Bronchus fibroblast of lung (primary cell): ENCODE measurements around a stretch of chr10.

- RAMPAGE, long total RNA: no peak
Measured at GRCh38 chr10:71858169-71858662, 7.2 kb upstream of the PSAP start.

DNA sequence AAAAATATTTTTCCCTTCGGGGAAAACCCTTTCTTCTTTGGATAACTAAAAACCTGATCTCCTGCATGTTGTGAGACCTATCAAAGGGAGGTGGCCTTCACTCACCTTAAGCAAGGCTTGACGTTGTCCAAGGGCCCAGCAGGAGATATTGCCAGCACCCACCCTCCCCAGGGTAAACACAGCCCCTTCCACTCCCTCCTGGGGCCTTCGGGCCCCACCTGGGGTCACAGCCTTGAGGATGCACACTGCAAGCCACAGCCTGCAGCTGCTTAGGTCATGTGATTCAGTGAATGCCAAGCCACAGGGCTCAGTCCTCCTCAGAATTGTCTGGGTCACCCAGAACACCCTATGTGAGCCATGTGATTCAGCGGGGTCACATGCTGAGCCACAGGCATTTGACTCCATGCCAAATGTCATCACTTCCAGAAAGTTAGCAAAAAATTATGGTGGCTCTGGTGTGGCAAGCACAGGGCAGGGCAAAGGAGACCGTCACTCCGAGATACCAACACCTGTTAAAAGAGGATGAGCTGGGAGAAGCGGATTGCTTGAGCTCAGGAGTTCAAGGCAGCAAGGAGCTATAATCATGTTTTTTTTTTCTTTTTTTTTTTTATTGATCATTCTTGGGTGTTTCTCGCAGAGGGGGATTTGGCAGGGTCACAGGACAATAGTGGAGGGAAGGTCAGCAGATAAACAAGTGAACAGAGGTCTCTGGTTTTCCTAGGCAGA is 17.2 kb upstream of the PSAP start:
- RAMPAGE, long total RNA: no peak

DNA sequence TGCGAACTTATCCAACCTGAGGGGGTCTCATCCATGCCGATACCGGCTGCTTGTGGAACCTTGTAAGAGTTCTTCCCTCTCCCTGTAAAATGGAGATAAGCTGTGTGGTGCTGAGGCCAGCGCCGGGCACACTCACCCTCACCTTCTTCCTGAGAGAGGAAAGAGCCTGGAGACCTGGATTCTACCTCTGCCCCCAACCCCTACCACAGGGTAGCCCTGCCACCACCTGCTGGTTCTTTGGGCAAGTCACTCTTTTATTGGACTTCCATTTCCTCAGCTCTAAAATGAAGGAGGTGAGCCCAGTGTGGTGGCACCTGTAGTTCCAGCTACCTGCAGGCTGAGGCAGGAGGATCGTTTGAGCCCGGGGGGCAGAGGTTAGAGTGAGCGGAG is 38.4 kb upstream of the PSAP start:
- RAMPAGE, long total RNA: no peak

DNA sequence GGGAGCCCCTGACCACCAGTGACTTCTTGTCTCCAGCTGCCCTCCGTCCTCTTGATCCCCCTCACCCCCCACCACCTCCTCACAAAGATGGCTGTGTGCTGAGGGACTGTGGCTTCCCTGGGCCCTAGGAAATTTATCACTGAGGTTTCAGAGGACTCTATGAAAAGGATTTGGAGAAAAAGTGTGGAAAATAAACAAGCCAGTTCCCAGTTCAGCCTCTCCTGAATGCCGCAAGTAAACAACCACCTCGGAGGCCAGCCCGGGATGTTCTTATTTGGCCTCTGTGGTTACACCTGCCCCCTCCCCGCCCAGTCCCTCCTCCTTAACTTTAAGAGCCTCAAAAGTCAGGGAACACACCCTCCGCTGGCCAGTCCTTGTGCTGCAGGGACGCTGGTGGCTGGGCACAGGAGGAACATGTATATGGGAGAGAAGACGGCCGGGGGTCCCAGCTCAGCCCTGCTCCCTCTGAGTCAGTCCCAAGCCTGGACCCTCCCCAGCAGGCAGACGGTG is 6.0 kb downstream of the CHST3 start:
- RAMPAGE, long total RNA: no peak

GRCh38 chr10:72061782-72062573 is 26.4 kb downstream of the SPOCK2 start:
- RAMPAGE, long total RNA: no peak

DNA sequence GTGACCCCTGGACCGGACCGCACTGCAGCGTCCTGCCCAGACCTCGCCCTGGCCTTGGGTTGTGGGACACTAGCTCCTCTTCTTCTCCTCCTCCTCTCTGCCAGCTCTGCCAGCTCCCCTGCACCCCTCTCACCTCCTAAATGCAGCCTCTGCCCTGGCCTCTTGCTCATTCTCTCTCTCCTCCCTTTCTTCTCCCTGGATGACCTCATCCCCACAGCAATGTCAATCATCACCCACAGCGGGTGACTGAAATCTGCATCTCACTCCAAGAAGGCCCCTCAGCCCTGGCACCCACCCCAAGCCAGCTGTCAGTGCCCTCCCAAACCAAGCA is 19.3 kb downstream of the SPOCK2 start:
- RAMPAGE, long total RNA: no peak

- RAMPAGE, long total RNA: no peak
Measured at GRCh38 chr10:72077594-72077894, 10.8 kb downstream of the SPOCK2 start.

GRCh38 chr10:72097683-72098444 is 9.5 kb upstream of the SPOCK2 start:
- RAMPAGE, long total RNA: no peak

DNA sequence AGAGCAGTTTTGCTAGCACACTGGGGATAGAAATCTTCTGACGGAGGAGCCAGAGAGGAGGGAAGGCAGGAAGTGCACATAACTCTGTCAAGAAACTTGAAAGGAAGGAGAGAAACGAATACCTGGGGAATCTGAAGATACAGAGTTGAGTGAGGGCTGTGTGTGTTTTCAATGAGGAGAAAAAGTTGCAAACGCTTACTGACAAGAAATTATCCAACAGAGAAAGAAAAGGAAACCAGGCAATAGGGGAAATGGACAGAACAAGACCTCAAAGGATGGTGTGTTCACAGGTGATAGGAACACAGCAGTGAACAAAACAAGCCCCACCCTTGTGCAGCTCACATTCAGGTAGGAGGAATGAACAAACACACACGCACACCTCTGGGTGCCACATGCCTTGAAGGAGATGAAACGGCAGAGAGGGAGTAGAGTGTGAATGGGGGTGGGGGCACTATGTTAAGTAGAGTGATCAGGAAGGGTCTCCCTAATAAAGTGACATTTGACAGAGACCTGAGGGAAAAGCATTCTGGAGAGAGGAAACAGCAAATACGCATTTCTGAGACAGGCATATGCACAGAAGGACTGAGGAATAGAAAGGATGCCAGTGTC is 46.7 kb upstream of the SPOCK2 start:
- RAMPAGE, long total RNA: no peak

DNA sequence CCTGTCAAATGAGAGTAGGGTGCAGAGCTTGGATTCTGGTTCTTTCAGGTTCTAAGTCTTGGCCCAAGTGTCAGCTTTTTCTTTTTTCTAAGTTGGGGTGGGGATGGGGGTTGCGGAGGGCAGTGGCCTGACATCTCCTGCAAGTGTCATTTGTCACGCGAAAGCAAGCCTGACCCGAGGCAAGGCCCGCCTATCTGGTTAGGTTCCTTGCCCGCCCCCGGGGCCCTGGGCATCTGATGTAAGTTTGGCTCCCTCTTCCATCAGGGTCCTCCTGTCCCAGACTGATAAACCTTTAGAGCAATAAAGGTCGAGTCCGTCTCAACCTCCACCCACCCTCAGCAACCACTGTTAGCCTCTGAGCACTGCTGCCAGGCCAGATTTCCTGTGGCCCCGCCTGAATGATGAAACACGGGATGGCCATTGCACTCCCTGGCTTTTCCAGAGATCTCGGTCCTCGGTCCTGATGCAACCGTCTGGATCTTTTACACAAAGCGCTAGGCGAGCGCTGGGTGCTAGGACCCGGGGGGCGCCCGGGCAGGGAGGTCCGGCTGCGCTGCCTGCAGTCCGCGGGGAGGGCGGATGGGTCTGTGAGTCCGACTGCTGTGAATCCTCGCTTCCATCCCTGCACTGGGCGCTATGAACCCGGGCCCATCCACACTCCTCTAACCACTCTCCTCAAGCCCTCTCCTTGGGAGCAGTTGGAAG is 1.1 kb upstream of the DDIT4 start:
- RAMPAGE, long total RNA: no peak

- RAMPAGE, long total RNA: no peak
Measured at GRCh38 chr10:72278376-72279135, 4.8 kb downstream of the DDIT4 start.

- RAMPAGE, long total RNA: no peak
Measured at GRCh38 chr10:72523693-72524329, 102.1 kb downstream of the MICU1 start.

DNA sequence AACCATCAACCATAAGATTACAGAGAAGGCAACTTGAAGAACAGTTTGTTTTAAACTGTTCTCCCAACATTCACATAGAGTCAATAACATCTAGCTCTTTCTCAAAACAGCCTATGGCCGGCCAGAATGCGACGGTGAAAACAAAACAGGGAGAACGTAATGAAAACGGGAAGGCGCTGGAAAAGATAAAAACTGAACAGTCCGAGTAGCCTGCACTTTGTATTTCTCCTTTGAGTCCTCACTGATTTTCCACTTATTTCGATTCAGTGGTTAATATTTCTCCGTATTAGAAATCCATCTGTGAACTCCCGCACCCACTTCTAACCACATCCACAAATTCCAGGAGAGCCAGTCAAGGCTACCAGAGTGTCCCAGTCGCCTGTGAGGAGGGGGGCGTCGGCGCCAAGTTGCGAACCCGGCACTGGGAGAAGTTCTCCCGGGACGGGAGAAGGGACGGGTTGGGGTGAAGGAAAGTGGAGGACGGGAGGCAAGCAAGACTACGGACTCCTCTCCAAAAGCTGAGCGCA is 500 bp downstream of the MICU1 start:
- RAMPAGE, long total RNA: no peak

- RAMPAGE, long total RNA: no peak
Measured at GRCh38 chr10:72756416-72757409, 64.8 kb downstream of the MCU start.

DNA sequence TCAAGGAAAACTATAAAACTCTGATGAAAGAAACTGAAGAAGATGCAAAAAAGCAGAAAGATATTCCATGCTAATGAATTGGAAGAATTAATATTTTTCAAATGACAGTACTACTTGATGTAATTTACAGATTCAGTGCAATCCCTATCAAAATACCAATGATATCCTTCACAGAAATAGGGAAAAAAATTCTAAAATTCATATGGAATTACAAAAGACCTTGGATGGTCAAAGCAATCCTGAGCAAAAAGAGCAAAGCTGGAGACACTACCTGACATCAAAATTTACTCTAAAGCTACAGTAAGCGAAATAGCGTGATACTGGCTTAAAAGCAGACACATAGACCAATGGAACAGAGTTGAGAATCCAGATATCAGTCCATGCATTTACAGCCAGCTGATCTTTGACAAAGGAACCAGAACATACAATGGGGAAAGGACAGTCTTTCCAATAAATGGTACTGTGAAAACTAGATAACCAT is 85.1 kb downstream of the MCU start:
- RAMPAGE, long total RNA: no peak

DNA sequence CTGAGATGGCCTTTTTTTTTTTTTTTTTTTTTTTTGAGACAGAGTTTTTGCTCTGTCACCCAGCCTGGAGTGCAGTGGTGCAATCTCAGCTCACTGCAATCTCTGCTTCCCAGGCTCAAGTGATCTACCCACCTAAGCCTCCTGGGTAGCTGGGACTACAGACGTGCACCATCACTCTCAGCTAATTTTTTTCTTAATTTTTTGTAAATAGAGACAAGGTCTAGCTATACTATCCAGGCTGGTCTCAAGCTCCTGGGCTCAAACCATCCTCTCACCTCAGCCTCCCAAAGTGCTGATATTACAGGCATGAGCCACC is 56.9 kb downstream of the P4HA1 start:
- RAMPAGE, long total RNA: no peak

DNA sequence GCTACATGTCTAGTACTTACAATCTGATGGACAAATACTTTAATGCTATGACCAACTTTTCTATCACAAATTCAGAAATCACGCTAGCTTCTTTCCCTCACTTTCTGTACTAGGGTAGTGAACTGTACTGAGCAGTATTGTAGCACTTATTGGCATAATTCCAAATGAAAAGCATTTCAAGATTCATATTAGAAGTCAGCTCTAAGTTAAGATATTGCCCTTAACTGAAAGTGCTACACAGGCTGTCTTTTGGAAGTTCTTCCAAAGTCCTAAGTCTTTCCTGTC is 13.5 kb downstream of the P4HA1 start:
- RAMPAGE, long total RNA: no peak

DNA sequence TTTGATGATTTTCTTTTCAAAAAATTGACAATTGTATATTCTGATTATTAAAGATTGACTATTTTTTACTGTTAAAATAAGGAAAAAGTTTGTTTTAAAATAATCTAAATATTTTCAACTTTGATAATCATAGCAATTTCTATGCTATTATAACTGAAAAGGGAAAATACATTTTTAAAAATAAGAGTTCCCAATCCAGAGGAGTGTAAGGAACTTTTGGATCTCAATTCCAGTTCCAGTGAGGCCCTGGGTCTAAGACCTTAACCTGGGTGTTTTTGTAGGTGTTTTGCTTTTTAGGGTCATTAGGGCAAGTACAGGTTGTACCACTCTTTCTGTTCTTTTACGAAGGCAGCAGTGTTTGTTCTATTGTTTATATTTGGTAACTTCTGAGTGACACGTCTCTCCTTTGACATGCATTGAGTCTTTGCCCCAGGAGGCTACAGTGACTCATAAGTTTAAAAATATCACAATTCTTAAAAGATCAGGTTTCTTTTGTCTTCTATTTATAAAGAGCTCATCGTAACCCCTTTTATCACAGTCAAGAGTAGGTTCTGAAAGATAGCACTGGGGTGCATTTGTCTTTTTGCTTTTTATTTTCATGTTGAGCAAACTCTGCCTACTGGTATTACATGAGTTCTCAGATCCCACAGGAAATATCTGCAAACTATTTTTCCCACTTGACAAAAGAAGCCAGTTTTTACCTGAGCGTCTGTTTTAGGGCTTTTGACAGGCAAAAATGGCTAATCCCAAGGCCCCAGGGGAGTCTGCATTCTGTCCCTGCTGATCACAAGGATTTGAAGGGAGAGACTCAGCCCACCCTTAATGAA is 7.7 kb downstream of the NUDT13 start:
- RAMPAGE, long total RNA: no peak

- RAMPAGE, long total RNA: no peak
Measured at GRCh38 chr10:73165871-73166187, 2.0 kb downstream of the ECD start.

DNA sequence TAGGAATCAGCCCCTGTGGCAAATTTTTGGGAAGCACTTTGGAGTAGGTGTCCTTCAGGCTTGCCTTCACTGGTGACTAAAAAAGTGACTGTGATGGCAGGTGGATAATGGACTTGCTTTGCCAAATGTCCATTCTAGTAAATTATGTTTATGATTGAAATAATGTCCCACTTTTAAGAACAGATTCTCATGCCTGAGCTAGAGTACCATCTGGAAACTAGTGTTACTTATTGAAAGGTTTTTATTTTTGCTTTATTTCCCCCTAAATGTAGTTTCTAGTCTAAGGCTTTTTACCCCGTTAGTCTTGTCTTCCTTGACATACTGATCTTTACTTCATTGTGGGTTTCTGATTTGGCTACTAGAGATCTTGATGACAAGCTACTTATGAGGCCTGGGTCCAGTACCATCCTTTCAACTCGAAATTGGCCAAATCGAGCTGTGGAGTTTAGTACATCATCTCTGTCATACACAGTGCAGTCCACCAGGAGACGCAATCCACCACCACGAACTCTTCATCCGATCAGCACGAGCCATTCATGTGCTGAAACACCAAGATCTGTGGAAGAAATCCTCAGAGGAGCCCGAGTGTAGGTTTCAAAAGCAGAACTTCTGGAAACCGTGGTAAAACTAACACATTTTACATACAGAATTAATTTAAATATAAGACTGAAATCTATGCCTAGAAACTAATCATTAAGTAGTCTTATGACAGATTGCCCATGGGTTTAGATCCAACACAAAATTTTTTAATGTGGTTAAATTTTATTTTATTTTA is 14.3 kb downstream of the DNAJC9 start:
- RAMPAGE, long total RNA: no peak